ENCODE data around the genes CD300LF, GRIN2C and HID1.

DNA sequence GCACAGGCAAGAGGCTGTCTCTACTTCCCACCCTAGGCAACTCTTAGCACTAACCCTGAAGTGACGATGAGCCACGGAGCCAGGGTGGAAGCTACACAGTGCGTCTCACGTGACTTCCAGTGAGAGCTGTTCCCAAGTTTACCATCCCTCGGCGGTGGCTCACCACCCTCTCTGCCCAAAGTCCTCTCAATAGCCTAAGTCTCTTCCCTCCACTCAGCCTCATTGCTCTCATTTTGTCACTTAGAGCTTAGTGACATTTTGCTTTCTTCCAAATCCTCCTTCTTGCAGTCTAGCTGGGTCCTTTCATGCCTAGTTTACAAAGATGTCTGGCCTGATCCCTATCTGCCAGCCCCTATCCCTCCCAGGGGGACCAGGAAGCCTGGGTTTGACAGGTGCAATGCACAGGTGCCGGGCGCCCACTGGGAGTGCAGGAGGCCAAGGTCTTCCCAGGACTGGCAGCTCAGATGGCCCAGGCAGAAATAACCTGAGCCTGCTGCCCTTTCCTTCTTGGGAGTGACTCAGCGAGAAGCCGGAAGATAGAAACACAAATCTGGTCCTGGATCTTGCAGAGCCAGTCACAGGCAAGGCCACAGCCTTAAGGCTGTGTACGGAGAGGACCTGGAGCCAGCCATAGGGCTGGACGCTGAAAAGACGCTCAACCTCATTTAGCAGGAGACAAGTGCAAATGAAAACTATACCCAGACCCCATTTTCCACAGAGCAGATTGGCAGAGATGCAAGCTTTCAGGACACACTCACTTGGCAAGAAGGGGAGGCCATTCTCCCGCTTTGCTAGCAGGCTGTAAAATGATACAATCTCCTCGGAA, 27.6 kb downstream of the GPR142 start:
- PRO-cap, result no peak

DNA sequence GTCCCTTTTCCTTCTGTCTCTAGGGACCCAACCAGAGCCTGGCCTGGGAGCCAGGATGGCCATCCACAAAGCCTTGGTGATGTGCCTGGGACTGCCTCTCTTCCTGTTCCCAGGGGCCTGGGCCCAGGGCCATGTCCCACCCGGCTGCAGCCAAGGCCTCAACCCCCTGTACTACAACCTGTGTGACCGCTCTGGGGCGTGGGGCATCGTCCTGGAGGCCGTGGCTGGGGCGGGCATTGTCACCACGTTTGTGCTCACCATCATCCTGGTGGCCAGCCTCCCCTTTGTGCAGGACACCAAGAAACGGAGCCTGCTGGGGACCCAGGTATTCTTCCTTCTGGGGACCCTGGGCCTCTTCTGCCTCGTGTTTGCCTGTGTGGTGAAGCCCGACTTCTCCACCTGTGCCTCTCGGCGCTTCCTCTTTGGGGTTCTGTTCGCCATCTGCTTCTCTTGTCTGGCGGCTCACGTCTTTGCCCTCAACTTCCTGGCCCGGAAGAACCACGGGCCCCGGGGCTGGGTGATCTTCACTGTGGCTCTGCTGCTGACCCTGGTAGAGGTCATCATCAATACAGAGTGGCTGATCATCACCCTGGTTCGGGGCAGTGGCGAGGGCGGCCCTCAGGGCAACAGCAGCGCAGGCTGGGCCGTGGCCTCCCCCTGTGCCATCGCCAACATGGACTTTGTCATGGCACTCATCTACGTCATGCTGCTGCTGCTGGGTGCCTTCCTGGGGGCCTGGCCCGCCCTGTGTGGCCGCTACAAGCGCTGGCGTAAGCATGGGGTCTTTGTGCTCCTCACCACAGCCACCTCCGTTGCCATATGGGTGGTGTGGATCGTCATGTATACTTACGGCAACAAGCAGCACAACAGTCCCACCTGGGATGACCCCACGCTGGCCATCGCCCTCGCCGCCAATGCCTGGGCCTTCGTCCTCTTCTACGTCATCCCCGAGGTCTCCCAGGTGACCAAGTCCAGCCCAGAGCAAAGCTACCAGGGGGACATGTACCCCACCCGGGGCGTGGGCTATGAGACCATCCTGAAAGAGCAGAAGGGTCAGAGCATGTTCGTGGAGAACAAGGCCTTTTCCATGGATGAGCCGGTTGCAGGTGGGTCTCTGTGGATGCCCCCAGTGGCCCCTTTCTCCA, 8.2 kb downstream of the GPRC5C start:
- PRO-cap, result no peak

- PRO-cap, result no peak
Measured at GRCh38 chr17:74452948-74453598, 13.4 kb upstream of the CD300A start.

- PRO-cap, result no peak
Measured at GRCh38 chr17:74532057-74532766, 937 bp upstream of the CD300LB start.

- PRO-cap, result no peak
Measured at GRCh38 chr17:74641892-74642257, 18.3 kb upstream of the CD300E start.

DNA sequence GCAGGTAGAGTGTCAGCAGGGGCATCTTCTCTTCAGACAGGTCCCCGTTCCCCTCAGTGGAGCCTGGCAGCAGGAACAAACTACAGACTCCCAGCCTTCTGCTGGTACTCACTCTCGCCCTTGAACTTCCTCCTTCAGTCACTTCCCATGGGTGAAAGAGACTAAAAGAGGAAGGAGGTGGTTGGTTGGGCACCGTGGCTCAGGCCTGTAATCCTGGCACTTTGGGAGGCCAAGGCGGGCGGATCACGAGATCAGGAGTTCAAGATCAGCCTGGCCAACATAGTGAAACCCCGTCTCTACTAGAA, at the start of gene CD300LF:
TSS of gene CD300LF (minus strand) at position 82 of the 305 bp plus-strand sequence.
- PRO-cap, result no peak

DNA sequence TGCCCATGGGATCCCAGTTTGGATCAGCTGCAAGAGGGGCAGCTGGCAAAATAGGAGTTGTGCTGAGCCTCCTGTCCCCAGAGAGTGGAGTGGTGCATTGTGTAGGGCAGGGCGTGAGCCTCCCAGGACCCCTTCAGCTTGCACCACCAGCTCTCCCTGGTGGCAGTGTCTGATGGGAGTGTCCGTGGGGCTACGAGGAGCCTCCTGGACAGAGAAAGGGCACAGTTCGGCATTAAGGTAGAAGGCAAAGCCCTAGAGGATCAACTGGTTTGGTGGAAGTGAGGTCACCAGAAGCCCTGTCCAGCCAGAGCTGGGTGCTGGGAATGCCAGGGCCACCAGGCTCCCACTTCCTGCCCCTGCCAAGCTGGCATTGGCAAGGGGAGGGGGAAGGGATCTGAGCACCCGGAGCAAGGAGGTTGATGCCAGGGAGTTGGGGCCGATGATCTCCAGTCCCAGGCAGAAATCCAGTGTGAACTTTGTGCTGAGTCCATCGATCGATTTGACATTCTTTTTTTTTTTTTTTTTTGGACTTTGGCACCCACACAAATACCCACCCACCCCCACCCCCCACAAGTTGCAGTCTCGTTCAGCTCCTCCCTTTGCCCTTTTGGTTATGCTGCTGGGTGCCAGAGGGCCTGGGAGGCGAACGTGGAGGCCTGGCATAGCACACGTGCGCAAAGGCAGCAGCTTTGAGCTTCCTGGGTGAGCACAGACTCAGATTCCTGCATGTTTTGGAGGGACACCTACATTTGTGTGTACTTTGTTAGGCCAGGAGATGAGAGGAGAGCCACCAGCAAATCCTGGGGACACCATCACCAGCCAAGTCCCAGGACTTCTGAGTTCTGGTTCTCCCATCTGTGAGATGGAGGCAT, 2.0 kb downstream of the NHERF1 start:
- PRO-cap, result no peak

DNA sequence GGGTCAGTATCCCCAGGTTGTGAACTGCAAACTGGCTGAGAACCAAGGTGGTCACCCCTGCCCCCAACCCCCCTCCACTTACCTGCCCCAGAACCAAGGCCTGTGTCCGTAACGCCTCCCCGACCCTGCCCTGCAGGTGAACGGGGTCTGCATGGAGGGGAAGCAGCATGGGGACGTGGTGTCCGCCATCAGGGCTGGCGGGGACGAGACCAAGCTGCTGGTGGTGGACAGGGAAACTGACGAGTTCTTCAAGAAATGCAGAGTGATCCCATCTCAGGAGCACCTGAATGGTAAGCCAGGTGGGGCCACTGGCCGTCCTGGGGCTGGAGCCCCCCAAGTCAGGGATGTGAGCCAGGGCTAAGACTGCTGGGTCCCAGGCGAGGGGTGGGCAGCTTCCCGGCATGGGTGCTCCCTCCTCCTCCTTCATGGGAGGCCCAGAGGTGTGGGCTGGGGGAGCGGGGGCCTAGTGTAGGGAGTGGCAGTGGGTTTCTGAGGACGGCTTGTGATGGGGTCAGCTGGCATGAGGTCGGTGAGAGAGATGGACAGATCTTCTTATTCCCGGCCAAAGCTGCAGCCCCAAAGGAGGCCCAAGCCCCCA, 12.8 kb downstream of the NAT9 start:
- PRO-cap, result no peak

DNA sequence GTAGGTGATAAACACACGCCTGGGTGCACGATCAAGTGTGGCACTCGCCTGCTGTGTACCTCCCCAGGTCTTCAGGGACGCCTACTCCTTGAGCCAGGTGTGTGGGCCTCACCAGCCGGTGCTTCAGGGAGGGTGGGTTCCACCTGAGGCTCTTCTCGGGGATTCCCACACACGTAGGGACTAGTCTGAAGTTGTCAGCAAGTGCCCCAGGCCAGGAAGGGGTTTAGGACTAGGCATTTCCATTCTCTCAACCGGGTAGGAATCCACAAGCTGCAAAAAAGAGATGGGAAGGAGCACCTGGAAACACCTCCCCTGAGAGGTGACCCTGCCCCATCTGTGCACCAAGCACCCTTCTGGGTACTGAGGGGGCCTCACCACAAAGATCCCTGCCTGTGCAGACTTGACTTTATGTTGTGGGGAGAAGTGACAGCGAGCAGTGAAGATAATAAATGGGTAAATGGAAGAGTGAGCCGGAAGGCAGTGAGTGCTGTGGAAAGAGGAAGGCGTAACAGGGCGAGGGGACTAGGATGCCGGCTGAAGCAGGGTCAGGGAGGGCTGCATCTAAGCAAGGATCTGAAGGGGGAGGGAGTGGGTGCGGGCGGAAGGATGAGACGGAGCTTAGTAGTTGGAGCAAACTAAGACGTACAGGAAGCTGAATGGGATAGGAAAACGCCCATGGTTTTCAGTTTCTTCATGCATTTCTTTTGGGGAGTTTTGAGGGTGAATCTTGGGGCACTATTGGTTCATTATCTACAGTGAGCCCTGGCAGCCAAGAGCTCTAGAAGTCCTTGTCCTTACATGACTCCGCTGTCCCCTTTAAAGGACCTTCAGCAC, 10.0 kb downstream of the TMEM104 start:
- PRO-cap, result no peak

- PRO-cap, result no peak
Measured at GRCh38 chr17:74805501-74805952, 29.2 kb downstream of the TMEM104 start.

- PRO-cap, result no peak
Measured at GRCh38 chr17:74812612-74813518, 36.6 kb downstream of the TMEM104 start.

DNA sequence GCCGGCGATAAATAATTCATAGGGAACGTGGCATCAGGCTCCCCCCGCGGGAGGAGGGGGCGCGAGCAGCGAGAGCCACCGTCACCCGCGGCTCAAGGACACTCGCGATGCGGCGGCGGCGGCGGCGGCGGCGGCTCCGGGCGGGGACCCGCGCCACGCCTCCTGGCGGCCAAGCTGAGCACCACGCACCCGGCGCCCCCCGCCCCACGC, at the start of gene GRIN2C:
TSS of gene GRIN2C (minus strand) at position 111 of the 210 bp plus-strand sequence.
- PRO-cap, result no peak

- PRO-cap, result unidirectional peak, minus-strand start at chr17:74878246
Measured at GRCh38 chr17:74878012-74878562, 5.3 kb upstream of the FDXR start.

DNA sequence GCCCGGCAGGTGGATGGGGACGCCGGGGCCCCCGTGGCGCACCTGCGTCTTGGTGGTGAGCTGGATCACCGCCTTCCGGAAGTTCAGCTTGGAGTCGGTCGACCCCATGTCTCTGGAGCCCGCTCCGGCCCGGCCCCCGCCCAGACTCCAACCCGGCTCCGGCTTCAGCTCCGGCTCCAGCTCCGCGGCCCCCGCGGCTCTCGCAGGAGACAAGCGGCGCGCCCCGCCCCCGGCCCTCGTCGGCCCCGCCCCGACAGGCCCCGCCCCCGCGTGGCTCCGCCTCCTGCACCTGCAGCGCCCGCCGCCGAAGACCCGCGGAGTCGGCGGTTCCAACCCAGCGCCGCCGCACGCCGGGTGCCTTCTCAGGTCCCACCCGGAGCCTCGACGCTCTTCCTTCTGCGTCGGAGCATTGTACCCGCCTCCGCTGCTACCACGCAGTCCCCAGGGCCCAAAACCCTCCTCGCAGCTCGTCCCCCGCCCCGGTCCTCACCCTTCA, at the start of gene HID1:
TSS of gene HID1 (minus strand) at position 211 of the 496 bp plus-strand sequence.
- PRO-cap, result bidirectional peak, plus-strand start at position 317 of the sequence, minus-strand start at position 181 of the sequence

GRCh38 chr17:75013666-75013984, 1.2 kb downstream of the MRPL58 start:
- PRO-cap, result no peak

DNA sequence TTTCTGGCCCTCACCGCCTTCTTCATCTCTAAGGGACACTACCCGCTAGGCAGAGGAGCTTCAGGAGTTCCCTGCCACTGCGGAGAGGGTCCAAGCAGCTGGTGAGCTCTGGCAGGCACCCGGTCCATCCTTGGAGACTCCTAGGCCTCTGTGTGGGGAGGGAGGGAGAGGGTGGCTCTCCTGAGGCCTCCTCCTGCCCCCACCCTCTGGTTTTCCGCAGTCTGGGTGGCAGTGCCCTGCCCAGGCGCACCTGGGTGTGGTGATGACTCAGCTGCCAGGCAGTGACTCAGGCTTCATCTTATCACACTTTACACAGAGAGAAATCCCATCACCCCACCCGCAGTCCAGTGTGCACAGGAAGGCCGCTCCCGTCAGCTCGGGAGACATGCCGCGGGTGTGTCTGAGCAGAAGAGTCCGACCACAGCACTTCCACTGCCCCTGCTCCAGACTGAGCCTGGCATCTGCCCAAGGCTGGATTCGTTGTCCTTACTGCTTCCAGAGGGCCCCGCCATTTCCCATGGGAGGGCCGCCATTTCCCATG, 7.3 kb downstream of the NT5C start:
- PRO-cap, result no peak

DNA sequence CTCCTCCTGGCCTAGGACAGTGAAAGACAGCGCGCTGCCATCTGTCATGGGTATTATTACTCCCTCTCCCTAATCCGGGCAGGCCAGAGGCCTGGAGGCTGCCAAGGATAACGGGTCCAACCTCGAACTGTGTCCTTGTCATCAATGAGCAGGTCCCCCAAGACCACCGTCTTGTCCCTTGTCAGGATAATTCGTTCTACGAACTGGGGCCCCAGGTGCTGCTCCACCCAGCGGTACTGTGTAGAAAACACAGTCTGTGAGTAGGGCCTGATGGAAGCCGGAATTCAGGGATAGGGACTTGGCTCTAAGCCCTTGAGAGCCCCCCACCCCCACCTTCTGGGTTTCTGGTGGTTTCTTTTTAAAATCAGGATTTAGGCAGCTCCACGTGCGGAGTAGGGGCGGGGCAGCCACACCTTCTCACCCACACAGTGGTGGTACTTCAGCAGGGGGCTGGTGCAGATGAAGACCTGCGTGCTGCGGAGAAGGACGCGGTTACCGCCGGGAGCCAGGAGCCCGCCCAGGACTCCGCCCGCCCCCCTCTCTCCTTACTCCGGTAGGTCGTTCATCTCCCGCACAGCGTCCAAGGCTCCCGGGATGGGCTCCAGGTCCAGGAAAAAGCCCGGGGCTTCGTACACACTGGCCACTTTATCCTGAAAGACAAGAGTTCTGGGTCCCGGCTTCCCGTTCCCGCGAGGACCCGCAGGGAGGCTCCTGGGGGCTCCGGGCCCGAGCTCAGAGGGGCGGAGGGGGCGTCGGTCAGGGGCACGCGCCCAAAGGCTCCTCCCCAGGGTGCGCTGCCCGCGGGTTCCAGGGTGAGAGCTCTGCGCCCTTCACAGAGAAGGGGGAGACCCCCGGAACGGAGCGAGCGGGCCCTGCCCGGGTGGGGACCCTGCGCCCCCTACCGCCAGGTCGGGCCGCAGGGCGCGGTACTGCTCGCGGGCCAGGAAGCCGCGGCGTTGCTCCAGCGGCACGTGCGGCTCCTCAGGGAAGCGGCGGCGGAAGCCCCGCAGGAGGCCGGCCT, 600 bp downstream of the NT5C start:
- PRO-cap, result unidirectional peak, plus-strand start at position 651 of the sequence; bidirectional peak, plus-strand start at position 958 of the sequence, minus-strand start at position 809 of the sequence

GRCh38 chr17:75148489-75148781, 5.9 kb downstream of the JPT1 start:
- PRO-cap, result no peak

- PRO-cap, result no peak
Measured at GRCh38 chr17:75234367-75234786, 27.0 kb downstream of the GGA3 start.

GRCh38 chr17:75288591-75289053, 611 bp downstream of the SLC25A19 start:
- PRO-cap, result unidirectional peak, plus-strand start at chr17:75288947